A375 (cell line): ENCODE measurements around a stretch of chrX.

DNA sequence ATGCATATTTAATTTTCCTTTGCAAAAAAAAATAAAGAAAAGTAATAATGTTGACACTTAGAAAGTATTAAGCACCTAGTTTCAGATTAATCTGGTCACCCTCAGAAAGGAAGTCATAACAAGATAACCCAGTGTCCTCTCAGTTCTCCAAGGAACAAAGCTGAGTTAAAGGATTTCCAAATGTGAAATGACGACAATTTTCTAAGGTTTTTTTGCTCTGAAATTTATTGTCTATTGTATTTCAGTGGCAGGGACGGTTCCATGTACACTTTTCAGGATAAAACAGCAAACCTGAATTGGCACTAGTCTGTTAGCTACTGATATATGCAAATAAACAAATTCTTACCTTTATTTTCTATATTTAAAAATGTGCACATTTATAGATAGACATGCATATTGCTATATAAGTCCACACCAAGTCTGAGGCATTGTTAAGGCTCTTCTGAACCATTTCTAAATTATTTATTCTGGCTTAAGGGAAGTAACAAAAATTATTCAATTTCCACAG is 196.2 kb upstream of the CNKSR2 start:
- RAMPAGE, long total RNA, result no peak

- RAMPAGE, long total RNA, result no peak
Observed at GRCh38 chrX:21373622-21373961, 626 bp upstream of the CNKSR2 start.

DNA sequence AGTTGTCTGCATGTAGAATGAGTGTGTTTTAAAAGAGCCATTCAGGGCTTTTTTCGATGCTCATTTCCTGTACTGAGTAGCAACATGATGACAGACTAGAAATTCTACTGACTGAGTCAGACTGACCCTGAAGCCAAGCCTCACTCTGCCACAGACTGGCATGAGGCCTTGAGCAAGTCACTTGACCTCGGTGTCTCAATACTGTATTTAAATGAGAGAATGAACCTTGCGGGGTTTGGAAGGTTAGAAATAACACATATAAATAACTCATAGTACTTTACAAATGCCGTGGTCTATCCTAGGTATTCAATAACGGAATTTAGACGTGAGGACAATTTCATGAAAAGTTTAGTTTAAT is 7.9 kb upstream of the SMS start:
- RAMPAGE, long total RNA, result no peak

DNA sequence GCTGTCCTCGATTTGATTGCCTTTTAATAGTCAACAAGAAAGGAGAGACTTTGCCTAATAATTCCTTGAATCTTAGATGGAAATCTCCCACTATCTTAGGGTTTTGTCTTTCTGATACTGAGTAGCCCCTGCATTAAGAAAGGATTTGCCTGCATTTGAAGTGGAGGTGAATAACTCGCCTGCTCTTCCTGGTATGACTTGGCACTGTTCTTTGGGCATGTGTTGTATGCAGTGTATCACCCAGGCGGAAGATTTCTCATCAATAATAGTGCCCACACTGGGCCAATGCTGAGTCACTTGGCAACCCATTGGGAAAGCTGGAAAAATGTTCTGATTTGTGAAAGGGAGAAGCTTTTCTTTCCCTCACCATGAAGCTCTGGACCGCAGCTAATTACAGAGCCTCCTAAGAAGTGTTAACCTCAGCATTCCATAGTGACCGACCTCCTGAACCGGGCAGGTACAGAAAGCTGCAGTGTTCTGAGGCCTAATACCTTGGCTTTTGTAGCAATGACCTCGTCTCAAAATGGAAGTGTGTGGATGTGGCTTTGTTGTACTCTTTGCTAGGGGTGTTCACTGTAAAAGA is 104.2 kb downstream of the PHEX start:
- RAMPAGE, long total RNA, result no peak

DNA sequence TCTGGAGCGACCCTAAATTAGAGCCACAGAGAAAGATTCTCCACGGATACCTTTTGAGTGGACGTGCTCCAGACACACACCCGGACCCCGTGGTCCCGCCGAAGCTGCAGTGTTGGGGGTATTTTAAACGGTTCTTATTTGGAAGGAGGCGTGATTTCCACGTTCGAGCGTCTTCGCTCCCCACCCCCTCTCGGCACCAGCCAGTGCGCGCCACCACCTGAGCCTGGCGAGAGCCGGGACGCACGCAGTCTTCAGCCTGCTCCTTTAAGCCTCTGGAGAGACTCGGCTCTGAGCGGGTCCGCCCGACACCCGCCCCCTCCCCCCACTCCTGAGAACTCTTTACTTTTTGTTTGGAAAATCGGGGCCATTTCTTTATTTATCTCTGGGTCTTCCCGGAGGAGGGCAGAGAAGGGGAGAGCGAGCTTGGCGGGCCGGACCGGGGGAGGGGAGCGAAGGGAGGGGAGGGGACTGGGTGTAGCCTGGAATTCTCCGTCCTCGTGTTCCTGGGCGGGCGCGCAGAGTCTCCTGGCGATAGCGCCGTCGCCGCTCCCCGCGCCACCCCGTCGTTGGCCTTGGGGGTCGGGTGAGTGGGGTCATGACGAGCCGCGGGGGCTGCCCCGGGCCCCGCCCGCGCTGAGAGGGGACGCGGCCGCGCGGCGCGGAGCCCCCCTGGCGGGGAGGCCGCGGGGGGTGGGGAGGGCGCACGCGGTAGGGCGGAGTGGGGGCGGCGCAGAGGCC is 601 bp upstream of the PTCHD1 start:
- RAMPAGE, long total RNA, result no peak

DNA sequence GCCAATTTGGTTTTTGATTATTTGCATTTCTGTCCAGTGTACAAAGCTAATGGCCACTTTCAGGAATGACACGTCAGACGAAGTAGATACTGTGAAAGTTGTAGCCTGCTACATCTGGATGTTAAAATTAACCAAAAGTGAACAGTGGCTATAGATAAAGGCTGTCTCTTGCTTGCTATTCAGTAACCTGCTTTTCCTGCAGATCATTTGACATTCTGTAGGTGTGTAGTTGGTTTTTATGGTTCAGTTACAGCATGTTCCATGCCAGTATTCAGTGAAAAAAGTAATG is 1.1 kb downstream of the PRDX4 start:
- RAMPAGE, long total RNA, result no peak

DNA sequence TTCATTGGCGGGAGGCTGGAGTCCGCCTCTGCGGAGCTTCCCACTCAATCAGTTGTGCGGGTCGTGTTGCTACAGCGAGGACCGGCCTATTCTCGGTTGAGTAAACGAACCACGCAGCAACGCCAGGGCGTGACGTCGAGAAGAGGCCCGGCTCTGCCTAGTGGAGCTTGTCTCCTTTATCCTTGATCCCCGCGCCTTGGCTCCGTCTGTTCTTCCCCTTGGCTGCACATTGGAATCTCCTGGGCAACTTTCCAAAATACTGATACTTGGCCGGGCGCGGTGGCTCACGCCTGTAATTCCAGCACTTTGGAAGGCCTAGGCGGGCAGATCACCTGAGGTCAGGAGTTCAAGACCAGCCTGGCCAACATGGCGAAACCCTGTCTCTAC is 261 bp upstream of the ACOT9 start:
- RAMPAGE, long total RNA, result no peak

GRCh38 chrX:23773570-23774117 is 9.3 kb upstream of the SAT1 start:
- RAMPAGE, long total RNA, result no peak

DNA sequence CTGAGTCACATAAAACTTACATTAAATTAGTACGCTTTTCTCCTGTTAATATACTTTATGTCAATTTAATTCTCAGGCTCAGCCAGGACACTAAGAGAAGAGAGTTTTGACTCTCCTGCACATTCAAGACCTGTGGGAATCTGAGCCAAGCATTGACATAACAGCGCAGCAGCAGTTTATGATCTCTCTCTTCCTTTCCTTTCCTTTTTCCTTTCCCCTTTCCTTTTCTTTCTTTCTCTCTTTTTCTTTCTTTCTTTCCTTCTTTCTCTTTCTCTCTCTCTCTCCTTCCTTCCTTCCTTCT is 21.5 kb downstream of the SAT1 start:
- RAMPAGE, long total RNA, result no peak

DNA sequence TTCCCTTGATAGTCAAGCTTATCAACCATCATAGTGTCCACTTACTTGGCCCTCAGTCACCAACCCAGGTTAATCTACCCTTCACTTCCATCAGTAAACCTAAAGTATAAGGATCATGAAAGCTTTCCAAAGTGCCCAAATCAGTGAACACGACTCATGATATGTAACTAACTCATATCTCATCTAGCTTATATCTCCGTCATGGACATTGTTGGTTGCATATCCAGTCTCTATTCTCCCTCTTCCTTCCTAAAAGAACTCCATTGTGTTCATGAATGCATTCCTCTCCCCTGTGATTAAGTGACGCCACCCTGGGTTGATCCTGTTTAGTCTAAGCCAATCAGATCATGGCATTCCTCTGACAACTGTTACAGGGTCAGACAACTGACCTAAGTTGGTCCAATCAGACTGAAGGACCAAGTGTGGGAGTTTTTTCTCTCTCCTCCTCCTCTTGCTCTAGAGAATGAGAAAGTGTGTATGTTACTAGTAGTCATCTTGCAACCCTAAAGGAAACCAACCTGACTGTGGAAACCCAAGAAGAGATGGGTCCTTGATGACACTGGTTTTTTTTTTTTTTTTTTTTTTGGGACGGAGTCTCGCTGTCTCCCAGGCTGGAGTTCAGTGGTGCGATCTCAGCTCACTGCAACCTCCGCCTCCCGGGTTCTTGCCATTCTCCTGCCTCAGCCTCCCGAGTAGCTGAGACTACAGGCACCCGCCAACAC is 3.6 kb downstream of the APOO start:
- RAMPAGE, long total RNA, result no peak

GRCh38 chrX:24026371-24026883 is 559 bp downstream of the KLHL15 start:
- RAMPAGE, long total RNA, result no peak

DNA sequence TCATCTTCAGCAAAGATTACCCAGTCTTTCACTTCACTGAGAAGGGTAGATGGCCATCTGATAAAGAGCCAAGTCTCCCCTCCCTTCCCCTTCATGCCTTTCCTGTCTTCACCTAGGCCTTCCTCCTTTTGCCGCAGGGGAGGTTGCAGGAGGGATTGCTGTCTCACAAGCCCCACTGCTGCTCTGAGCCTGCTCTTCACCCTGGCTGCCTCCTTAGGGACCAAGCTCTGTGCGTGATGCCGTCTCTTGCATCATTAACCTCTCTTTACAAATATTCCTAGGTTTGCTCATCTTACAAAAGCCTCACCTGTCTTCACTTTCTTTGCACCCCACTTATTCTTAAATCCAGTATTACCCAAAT is 3.7 kb downstream of the ZFX start:
- RAMPAGE, long total RNA, result no peak

DNA sequence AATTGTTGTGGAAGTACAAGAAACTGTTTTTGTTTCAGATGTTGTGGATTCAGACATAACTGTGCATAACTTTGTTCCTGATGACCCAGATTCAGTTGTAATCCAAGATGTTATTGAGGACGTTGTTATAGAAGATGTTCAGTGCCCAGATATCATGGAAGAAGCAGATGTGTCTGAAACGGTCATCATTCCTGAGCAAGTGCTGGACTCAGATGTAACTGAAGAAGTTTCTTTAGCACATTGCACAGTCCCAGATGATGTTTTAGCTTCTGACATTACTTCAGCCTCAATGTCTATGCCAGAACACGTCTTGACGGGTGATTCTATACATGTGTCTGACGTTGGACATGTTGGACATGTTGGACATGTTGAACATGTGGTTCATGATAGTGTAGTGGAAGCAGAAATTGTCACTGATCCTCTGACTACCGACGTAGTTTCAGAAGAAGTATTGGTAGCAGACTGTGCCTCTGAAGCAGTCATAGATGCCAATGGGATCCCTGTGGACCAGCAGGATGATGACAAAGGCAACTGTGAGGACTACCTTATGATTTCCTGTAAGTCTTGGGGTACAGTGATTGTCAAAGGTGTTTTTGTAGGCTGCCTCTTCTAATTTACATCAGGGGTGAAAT is 29.8 kb downstream of the ZFX start:
- RAMPAGE, long total RNA, result no peak

DNA sequence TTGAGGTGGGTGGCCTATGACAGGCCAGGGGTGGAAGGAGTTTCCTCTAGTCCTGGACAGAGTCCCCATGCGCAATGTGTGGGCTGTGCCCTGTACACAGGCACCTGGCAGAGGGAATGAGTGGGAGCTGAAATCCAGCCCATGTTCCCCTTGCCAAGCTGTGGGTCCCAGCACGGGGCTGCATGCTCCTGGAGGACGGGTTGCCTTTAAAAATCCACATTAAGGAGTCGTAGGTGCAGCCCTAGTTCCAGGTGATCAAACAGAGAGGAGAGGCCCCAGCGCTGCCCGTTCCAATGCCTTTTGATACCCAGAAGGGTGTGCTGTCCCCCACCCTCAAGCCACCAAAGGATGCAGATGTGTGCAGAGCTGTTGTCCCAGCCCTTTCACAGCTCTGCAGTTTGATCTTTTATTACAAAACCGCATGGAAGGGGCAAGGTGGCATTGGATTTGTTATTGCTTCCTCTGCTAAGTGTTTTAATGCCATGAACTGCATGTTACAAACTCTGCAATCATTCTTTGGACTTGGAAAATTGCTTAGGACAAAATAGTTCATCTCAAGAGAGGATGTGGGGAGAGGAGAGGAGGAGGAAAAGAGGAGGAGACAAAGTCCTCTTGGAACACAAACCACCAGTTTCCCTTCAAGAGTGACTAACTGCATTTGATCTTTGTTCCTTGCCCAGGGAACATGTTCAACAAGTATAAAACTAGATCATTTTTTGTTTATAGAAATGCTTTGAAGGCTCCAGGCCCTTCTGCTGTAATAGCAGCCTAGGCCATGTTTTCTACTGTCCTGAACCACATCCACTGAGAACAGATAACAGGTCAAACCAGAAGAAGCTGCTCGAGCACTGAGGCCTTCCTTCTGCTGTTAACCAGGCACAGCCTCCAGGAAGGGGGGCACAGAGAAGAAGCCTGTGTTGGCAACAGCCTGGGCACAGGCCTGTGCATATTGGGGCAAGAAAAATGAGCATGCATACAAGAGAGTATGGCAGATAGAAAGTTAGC is 37.7 kb upstream of the PDK3 start:
- RAMPAGE, long total RNA, result no peak

GRCh38 chrX:24808035-24808699 is 114.4 kb downstream of the POLA1 start:
- RAMPAGE, long total RNA, result no peak

GRCh38 chrX:25352213-25352472 is 336.4 kb upstream of the ARX start:
- RAMPAGE, long total RNA, result no peak

GRCh38 chrX:26723156-26723461 is 507.1 kb downstream of the MAGEB5 start:
- RAMPAGE, long total RNA, result no peak

- RAMPAGE, long total RNA, result no peak
Observed at GRCh38 chrX:27398726-27399263, 64.3 kb downstream of the PPP4R3C start.

GRCh38 chrX:28205718-28206445 is 224.6 kb upstream of the DCAF8L1 start:
- RAMPAGE, long total RNA, result no peak

DNA sequence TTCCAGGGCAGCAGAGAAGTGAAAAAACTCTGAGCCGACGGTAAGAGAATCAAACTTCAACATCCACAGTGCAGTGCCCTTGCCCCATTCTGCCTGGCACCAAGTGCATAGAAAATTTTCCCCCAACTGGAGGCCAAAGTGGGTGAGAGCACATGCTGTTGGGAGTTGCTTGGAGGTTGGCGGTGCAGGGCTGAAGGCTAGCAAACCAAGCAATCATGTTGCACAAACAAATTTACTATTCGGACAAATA is 36.1 kb upstream of the GK start:
- RAMPAGE, long total RNA, result no peak